Zone of skin (tissue), 1 donor: ENCODE results near the gene SOWAHC.

- RRBS = no CpG with 5 or more reads among the region's 15 CpGs
Measured at GRCh38 chr2:105800852-105801702, 56.4 kb downstream of the NCK2 start.

- RRBS = no CpG with 5 or more reads among the region's 12 CpGs
Measured at GRCh38 chr2:105871045-105871443, 126.3 kb downstream of the NCK2 start.

- RRBS = no CpG with 5 or more reads among the region's 10 CpGs
Measured at GRCh38 chr2:106138499-106139083, 55.5 kb downstream of the UXS1 start.

- RRBS = no CpG with 5 or more reads among the region's 15 CpGs
Measured at GRCh38 chr2:106193303-106193587, 856 bp downstream of the UXS1 start.

- RRBS = 4% methylated on average over 2 of the region's 35 CpGs
Measured at GRCh38 chr2:106887408-106887975, 1.5 kb upstream of the ST6GAL2 start.

- RRBS = no CpG with 5 or more reads among the region's 12 CpGs
Measured at GRCh38 chr2:108316568-108317170, 28.0 kb downstream of the SULT1C2 start.

GRCh38 chr2:108448238-108448951, 611 bp upstream of the GCC2 start:
- RRBS = 0% methylated on average over 5 of the region's 22 CpGs

DNA sequence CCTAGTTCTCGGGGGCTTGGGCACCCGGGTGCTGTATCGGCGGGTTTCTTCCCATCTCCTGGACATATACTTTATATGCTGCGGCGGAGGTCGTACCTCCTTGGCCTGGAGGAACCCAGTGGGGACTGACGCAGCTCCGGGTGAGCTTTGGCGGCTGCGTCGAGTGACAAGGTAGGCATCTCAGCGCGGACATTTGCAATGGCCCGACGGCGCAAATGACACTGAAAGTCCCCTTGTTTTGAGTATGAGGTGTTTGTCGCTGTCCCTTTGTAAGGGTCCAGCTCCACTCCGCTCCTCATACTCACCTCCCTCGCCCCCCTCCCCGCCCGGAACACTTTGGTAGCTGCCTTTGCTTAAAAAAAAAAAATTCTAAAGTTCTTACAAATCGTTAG, 717 bp downstream of the RANBP2 start:
- RRBS = no CpG with 5 or more reads among the region's 23 CpGs

GRCh38 chr2:108739462-108739924, 20.2 kb downstream of the RANBP2 start:
- RRBS = no CpG with 5 or more reads among the region's 5 CpGs

DNA sequence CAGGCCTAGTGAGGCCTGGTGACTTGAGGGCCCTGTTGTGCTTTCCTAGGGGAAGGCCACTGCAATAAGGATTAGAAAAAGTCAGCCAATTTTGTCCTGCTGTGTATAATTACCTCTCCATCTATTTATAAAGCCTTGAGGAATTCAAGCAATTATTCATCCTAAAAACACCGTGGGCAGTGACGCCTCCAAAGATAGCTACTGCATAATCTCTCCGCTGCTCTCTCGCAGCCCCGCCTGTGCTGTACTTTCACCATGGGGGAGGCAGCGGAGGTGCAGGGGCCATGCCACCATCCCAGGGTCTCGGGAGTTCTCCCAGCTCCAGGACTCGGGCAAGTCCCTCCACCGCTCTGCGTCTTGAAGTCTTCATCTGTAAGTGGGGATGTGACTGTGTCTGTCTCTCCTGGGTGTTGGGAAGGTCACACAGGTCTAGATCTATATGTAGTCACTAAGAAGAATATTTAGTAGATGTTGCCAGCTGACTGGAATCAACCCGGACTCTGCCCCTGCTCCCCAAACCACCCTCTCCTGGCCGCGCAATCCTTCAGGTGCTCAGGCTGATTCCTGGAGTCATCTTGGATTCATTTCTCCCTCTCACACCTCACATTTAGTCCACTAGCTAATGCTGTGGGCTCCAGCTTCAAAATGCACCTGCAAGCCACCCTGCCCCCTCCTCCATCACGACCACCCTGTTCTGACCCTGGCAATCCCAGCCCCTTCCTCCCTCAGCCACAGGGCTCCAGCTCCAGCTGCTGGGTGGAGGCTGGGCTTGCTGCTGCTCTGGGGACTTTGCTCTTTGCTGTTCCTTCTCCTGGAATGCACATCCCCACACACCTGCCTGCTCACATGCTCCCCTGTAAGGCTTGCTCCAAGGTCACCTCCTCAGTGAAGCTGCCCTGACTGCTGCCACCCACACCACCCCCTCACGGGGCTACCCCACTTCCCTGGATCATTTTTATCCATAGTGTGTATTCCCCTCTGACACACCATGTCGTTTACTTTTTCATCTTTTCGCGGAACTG, 61.5 kb upstream of the SH3RF3 start:
- RRBS = no CpG with 5 or more reads among the region's 18 CpGs

- RRBS = no CpG with 5 or more reads among the region's 7 CpGs
Measured at GRCh38 chr2:109351091-109351594, 222.1 kb downstream of the SH3RF3 start.

- RRBS = no CpG with 5 or more reads among the region's 9 CpGs
Measured at GRCh38 chr2:109499506-109500062, 114.2 kb downstream of the SEPTIN10 start.

- RRBS = no CpG with 5 or more reads among the region's 5 CpGs
Measured at GRCh38 chr2:109609471-109609762, 4.3 kb downstream of the SEPTIN10 start.

GRCh38 chr2:109614281-109614772, at the start of gene SOWAHC:
TSS of gene SOWAHC (plus strand) at chr2:109614364.
- RRBS = 2% methylated on average over 45 of the region's 70 CpGs

GRCh38 chr2:109760717-109761138, 33.4 kb upstream of the RGPD5 start:
- RRBS = no CpG with 5 or more reads among the region's 40 CpGs

- RRBS = no CpG with 5 or more reads among the region's 7 CpGs
Measured at GRCh38 chr2:110106514-110107129, 9.0 kb downstream of the MALL start.

- RRBS = no CpG with 5 or more reads among the region's 4 CpGs
Measured at GRCh38 chr2:110116340-110116843, 770 bp upstream of the MALL start.

- RRBS = no CpG with 5 or more reads among the region's 1 CpG
Measured at GRCh38 chr2:110117865-110118393, 2.3 kb upstream of the MALL start.

GRCh38 chr2:110120761-110121018, 5.1 kb upstream of the MALL start:
- RRBS = no CpG with 5 or more reads among the region's 7 CpGs

- RRBS = no CpG with 5 or more reads among the region's 3 CpGs
Measured at GRCh38 chr2:110679194-110679466, 1.3 kb upstream of the BUB1 start.